Neuron (in vitro differentiated cells): ENCODE measurements around the genes AWAT1 and GDPD2.

DNA sequence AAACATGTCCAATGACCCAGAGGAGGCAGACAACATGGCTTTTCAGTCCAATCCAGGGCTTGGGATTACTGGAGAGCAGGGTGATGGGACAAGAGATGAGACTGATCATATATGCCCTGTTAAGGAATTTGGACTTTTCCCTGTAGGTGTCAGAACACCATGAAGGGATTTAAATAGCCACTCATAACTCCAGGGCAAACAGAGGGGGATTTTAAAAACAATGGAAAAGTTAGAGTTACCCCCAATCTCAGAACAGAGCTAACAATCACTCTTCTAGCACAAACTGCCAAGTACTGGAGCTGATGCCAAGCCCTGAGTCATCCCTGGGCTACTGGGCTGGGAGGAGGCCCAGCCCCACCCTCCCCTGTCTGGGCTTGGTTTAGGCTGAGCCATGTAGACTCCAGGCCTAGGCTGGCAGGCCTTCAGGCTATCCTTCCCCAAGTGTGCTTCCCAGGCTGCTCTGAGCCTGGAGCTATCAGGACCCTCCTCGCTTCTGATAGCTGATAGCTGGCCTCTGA is 22.6 kb upstream of the MSN start:
- PRO-cap, result no peak

DNA sequence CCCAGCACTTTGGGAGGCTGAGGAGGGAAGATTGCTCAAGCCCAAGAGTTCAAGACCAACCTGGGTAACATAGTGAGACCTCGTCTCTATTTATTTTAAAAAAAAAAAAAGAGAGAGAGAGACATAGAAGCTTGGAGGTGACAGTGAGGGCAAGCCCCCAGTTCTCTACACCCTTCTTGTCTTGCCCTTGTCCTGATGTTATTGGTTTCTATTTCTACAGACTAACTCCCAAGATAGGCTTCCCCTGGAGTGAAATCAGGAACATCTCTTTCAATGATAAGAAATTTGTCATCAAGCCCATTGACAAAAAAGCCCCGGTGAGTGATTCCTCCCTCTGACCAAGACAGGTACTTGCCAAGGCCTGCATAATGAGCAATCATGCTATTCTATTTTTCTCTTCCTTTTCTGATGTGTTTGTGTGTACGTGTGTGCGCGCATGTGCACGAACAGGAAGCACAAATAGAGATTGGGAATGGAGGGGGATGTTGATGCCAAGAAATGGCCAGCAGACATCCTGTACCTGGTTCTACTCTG is 65.6 kb downstream of the MSN start:
- PRO-cap, result no peak

GRCh38 chrX:66014962-66016296 is 24.5 kb downstream of the VSIG4 start:
- PRO-cap, result no peak

- PRO-cap, result no peak
Measured at GRCh38 chrX:66018131-66019438, 21.3 kb downstream of the VSIG4 start.

DNA sequence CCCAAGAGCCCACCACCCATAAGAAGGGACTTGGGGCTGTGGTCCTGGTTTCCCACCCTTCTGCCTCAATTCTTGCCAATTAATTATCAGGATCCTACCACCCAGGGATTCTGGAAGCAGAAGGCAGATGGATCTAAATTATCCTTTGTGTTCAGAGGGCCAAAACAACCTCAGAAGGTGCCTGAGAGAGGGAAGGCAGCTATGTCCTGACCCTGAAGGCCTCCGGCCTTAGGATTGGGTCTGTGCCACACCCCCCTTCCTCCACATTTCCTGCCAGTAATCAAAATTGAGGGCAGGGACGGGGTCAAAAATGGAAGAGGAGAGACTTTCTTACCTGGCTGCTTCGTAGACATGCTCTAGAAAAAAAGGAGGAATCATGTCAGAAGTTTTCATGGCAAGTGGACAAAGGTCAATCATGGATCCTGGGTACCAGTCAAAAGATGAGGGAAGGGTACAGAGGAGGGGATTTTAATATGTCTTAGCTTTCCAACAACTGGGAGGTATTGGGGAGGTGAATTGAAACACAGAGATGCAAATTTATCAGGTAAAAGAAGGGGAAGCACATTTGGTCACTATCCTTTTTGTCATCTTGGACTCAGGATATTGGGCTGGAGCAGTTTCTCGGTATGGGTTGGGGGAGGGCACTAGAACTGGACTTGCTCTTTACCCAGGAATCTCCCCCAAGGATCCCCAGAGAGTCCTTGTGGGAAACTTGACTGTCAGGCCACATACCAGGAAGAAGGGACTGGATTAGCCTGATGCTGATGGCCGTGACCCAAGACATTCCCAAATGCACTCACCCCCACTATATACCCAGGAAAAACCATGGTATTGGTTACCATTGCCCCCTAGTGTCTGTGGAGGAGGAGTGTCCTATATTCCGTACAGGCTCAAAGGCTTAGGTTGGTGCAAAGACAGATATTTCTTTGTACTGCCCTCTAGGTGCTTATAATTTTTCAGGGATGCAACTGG is 17.1 kb downstream of the VSIG4 start:
- PRO-cap, result no peak

- PRO-cap, result no peak
Measured at GRCh38 chrX:67784775-67785021, 240.9 kb downstream of the AR start.

- PRO-cap, result no peak
Measured at GRCh38 chrX:68405290-68405915, 27.9 kb downstream of the OPHN1 start.

DNA sequence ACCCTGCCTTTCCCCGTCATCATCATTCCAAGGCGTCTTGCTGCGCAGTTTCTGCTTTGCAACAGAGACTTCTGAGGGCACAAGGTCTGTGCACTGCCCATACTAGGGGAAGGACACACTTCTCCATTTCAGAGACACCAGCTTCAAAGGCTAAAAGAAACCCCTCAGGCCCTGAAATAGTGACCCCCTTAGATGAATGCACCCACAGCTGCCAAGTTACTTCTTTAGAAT is 19.2 kb downstream of the STARD8 start:
- PRO-cap, result no peak

GRCh38 chrX:68912224-68912574 is 83.4 kb downstream of the EFNB1 start:
- PRO-cap, result no peak

GRCh38 chrX:69285168-69286021 is 120.1 kb upstream of the PJA1 start:
- PRO-cap, result no peak

DNA sequence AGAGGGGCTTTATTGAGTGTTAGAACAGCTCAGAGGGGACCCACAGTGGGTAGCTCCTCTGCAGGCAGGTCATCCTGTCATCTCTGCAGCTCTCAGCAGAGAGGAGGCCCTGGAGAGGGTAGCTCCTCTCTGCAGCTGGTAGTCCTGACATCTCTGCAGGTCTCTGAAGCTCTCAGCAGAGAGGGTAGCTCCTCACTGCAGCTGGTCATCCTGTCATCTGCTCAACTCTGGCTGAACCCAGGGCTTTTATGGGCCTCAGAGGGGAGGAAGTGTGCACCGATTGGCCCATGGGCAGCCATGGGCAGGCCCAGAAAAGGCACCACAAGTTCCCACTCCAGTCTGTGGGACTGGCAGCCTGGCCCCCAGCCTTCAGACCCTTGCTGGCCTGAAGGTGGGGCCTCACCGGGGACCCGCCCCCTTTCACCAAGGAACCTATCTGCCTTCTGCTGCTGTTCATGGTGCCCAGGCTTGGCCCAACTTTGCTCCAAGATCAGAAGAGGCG is 29.4 kb downstream of the NALF2 start:
- PRO-cap, result no peak

- PRO-cap, result no peak
Measured at GRCh38 chrX:69651236-69652210, 35.6 kb downstream of the EDA start.

- PRO-cap, result no peak
Measured at GRCh38 chrX:70136969-70137634, 3.9 kb downstream of the IGBP1 start.

DNA sequence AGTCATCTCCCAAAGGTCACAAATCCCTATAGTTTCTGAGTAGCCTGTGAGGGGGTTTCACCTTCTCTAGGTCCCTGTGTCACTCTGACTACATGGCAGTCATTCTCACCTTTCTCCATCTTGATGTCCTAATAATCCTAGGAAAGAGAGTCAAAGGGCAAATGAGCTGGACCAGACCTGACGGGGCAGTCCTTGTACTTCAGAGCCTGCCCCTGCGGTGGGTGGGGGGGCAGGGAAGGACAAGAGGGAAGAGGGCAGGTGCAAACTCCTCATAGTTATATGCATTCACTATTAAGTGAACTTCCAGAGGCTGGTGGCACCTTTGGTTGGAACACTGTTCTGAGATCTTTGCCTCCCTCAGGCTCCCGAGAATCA is at the start of gene AWAT1:
TSS of gene AWAT1 (plus strand) at position 334 of the 375 bp plus-strand sequence.
- PRO-cap, result no peak

DNA sequence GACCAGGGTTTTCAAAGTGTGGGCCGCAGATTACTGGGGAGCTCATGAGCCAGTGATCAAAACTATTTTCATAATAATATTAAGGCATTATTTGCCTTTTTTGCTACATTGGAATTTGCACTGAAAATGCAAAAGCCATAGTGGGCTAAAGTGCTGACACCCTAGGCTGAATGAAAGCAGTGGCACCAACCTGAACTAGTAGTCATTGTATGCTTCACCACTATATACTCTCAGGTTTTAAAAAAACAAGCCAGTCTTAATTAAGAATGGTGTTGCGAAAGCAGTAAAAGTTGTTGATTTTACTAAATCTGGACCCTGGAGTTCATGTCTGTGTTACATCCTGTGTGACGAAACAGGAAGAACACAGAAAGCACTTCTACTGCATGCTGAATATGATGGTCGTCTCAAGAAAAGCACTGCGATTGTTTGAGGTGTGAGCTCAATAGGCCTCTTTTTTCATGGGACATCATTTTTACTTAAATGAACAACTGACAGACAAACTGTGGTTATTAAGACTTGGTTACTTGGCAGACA is 24.3 kb upstream of the GDPD2 start:
- PRO-cap, result no peak

DNA sequence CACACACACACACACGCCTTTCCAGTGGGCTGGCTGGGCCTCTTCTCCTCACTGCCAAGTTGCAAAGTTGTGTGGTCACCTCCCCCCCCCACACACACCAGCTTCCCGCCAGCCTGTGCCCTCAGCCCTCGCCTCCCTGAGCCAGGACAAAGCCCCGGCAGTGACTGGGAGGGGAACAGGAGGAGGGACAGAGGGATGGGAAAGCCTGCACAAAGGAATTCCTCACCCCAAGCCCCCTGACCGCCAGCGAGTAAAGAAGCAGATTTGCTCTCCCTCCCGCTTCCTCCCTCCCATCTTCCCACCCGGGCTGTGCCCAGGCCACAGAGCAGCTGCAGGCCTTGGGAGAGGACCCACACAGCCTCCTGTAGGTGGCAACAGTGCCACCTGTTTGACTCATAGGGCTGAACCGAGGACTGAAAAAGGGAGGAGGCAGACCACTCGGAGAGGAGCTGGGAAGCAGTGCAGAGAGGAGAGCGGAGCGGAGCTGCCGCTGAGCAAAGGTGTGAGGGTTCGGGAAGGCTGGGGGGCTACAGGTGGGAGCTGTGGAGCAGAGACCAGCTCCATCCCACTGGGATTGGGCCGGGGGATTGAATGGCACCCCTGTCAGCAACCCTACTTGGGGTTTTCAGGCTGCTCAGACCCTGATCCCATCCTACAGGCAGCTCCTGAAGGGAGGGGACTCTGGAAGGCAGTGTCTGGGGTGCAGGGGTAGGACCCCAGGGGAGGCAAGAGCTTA is at the start of gene GDPD2:
TSS of gene GDPD2 (plus strand) at position 432 of the 736 bp plus-strand sequence.
- PRO-cap, result no peak

- PRO-cap, result no peak
Measured at GRCh38 chrX:71059090-71059953, 8.8 kb downstream of the SNX12 start.

DNA sequence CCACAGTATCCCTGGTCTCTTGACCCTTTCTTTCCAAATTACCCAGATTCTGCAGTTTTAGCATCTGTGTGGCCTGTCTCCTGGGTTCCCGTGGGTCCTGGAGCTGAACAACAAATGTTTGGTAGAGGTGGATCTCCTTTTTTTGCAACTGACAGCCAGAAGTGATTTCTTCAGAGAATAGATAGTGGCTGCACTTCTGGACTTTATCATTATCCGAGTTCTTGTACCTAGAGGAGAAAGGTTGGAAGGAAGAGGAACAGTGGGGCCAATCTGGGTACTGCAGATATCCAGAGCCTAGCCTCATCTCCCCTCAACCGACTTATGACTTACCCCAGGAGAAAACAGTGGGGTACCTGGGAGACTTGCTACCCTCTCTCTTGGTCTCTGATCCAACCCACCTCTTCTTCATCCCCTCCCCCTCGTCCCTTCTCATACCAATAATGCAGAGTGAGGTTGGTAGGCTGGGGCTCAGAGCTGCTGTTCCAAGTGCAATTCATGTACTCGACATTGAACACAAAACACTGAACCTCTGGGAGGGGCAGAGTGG is 842 bp downstream of the IL2RG start:
- PRO-cap, result no peak

GRCh38 chrX:71171193-71171953 is 26.7 kb downstream of the NLGN3 start:
- PRO-cap, result no peak

DNA sequence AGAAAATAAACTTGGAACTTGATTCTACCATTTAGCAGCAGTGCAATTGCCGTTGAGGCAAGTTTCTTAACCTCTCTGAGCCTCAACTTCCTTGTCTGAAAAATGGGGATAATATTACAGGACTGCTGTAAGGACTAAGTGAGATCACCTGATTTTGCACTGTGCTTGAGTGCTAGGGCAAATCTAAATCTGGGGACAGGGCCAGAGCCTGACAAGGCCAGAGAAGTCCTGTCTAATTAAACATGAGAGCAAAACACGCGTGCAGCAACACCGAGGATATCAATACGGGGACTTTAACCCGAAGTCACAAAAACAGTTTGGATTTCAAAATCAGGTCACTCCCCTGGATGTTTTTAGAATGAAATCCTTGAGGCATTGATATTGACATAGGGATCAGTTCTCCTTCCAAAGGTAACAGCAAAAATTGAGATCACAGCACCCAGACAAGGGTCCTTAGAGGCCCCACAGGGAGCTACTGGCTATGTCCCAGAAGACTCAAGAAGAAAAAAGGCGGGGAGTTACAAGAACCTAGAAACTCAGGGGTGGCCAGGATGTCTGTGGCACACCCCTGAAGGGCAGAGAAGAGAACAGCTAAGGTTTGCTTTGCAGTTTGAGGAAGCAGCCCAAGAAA is 5.6 kb upstream of the GJB1 start:
- PRO-cap, result no peak